Breast (tissue), 4 donors: ENCODE measurements around a stretch of chr16.

- PRO-cap, 3 experiments = no peak in any of the 3 experiments
- RRBS = no CpG with 5 or more reads among the region's 5 CpGs
Observed at GRCh38 chr16:23711728-23712245, 1.2 kb downstream of the ERN2 start.

- PRO-cap, 3 experiments = no peak in any of the 3 experiments
- RRBS = 2% methylated on average over 11 of the region's 65 CpGs
Observed at GRCh38 chr16:23836403-23837500, 969 bp downstream of the PRKCB start.

DNA sequence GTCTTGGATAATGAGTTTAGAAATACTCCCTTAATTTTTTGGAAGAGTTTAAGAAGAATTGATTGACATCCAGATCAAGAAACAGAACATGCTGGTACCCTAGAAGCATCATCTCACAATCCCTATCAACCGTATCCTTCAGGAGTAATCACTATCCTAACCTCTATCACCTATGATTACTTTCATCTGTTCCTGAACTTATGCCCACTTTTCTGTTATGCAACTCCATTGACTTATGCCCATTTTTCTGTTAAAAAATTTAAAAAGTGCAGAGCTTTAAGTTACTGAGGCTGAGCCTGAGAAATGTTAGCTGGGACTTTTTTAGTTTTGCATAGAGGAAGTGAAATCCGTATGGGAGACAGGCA, 16.8 kb downstream of the PRKCB start:
- PRO-cap, 3 experiments = no peak in any of the 3 experiments
- RRBS = no CpG with 5 or more reads among the region's 2 CpGs

- PRO-cap, 3 experiments = no peak in any of the 3 experiments
- RRBS = no CpG with 5 or more reads among the region's 8 CpGs
Observed at GRCh38 chr16:23904947-23905409, 69.2 kb downstream of the PRKCB start.

- PRO-cap, 3 experiments = no peak in any of the 3 experiments
- RRBS = no CpG with 5 or more reads among the region's 6 CpGs
Observed at GRCh38 chr16:24094044-24094967, 161.8 kb upstream of the CACNG3 start.

GRCh38 chr16:24571383-24572417, 32.3 kb downstream of the RBBP6 start:
- PRO-cap, 3 experiments = no peak in any of the 3 experiments
- RRBS = no CpG with 5 or more reads among the region's 9 CpGs

- PRO-cap, 3 experiments = no peak in any of the 3 experiments
- RRBS = no CpG with 5 or more reads among the region's 8 CpGs
Observed at GRCh38 chr16:24668453-24669032, 60.9 kb upstream of the TNRC6A start.

GRCh38 chr16:24769694-24770665, 40.5 kb downstream of the TNRC6A start:
- PRO-cap, 3 experiments = no peak in any of the 3 experiments
- RRBS = no CpG with 5 or more reads among the region's 9 CpGs

- PRO-cap, 3 experiments = no peak in any of the 3 experiments
- RRBS = no CpG with 5 or more reads among the region's 9 CpGs
Observed at GRCh38 chr16:24789878-24790775, 55.6 kb upstream of the SLC5A11 start.

GRCh38 chr16:25048474-25048952, 33.3 kb upstream of the ARHGAP17 start:
- PRO-cap, 3 experiments = peak in 2 of 3 experiments; most common plus-strand start chr16:25048855 (in 2); most common minus-strand start chr16:25048636 (in 1)
- RRBS = no CpG with 5 or more reads among the region's 11 CpGs

DNA sequence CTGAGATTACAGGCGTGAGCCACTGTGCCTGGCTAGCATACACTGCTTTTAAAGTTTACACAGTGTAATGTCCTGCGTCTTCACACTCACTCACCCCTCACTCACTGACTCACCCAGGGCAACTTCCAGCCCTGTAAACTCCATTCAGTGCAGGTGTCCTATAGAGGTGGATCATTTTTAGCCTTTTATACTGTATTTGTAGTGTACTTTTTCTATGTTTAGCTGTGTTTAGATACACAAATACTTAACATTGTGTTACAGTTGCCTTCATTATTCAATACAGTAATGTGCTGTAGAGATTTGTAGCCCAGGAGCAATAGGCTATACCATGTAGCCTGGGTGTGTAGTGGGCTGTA, 35.2 kb upstream of the ARHGAP17 start:
- PRO-cap, 3 experiments = no peak in any of the 3 experiments
- RRBS = no CpG with 5 or more reads among the region's 2 CpGs

DNA sequence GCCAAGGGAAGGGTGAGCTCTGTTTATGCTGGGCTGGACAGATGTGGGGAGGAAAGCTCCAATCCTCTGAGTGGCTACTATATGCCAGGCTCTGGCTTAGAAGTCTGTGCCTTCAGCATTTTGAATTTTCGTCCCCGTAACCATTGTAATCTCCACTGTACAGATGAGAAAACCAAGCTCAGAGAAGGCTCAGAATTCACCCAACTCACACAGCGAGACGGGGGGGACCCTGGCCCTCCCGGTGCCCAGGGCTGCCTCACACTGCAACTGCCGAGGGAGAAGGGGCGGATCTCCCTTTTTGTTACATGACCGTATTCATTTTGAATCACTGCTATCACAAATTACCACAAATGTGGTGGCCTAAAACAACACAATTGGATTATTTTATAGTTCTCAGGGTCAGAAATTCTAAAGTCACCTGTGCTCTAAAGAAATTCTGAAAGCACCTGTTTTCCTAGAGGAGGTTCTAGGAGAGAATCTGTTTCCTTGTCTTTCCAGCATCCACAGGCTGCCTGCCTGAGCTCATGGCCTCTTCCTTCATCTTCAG, 75.2 kb upstream of the C16orf82 start:
- PRO-cap, 3 experiments = no peak in any of the 3 experiments
- RRBS = no CpG with 5 or more reads among the region's 8 CpGs

DNA sequence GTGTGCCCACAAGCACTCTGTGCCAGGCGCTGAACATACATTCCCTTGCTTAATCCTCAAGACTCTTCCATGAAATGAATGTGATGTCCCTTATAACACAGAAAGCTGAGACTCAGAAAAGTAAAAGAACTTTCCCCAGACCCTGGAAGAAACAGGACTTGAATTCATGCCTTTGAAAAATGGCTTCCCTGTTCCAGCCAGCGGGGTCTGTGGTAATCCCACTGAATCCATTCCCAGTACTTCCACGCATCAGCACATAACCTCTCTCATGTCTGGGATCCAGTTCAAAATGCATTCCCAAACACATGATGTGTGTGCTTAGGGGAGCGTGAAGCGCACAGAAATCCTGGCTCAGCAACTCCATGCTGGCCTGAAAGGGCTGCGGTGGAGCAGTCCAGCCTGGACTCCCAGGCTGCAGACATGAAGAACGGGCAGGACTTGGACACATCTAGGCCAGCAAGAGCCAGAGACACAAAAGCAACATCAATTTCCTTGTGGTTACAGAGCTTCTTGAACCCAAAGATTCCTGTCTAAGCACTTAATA, 23.4 kb downstream of the NSMCE1 start:
- PRO-cap, 3 experiments = no peak in any of the 3 experiments
- RRBS = no CpG with 5 or more reads among the region's 7 CpGs

DNA sequence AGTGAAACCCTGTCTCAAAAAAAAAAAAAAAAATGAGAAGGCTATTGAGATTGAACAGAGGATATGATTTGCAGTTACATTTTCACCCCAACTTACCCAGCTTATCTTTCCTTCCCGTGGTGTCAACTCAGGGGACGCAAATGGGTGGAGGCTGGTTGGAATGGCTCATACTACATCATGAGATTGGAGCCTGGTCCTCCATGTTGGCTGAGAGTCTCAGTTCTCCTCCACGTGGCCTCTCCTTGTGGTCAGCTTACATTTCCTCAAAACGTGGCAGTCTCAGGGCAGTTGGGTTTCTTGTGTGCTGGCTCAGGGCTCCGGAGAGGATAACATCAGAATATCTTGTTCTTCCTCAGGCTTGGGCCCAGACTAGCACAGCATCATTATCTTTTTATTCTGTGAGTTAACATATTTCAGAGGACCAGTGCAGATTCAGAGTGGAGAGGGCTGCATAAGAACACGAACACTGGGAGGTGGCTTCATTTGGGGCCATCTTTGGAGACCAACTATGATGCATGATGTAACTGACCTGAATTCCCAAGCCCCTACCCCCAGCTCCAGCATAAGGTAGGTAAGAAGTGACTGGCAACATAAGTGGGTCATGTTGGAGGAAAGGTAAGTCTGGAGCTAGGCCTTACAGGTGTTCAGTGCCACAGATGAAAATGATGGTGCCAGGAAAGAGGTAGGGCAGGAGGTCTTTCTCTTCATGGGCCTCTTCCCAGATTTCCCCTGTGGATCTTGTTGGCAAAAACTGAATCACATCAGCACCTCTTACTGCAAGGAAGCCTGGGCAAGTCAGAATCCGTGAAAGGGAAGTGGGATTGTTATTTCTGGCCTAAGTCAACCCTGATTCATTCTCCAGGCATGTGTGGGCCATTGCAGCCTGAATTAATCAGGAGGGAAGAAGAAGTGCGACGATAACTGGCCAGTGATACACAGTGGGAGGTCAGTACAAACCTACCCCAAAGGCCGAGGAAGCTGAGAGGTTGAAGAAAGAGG, 17.5 kb upstream of the NSMCE1 start:
- PRO-cap, 3 experiments = no peak in any of the 3 experiments
- RRBS = no CpG with 5 or more reads among the region's 10 CpGs

- PRO-cap, 3 experiments = no peak in any of the 3 experiments
- RRBS = no CpG with 5 or more reads among the region's 12 CpGs
Observed at GRCh38 chr16:27366751-27367412, 35.1 kb upstream of the IL21R start.

- PRO-cap, 3 experiments = no peak in any of the 3 experiments
- RRBS = 67% methylated on average over 2 of the region's 7 CpGs
Observed at GRCh38 chr16:27374150-27374661, 27.8 kb upstream of the IL21R start.

- PRO-cap, 3 experiments = no peak in any of the 3 experiments
- RRBS = no CpG with 5 or more reads among the region's 19 CpGs
Observed at GRCh38 chr16:27627953-27629043, 78.4 kb downstream of the KATNIP start.

GRCh38 chr16:27698264-27698622, 148.3 kb downstream of the KATNIP start:
- PRO-cap, 3 experiments = no peak in any of the 3 experiments
- RRBS = no CpG with 5 or more reads among the region's 13 CpGs

DNA sequence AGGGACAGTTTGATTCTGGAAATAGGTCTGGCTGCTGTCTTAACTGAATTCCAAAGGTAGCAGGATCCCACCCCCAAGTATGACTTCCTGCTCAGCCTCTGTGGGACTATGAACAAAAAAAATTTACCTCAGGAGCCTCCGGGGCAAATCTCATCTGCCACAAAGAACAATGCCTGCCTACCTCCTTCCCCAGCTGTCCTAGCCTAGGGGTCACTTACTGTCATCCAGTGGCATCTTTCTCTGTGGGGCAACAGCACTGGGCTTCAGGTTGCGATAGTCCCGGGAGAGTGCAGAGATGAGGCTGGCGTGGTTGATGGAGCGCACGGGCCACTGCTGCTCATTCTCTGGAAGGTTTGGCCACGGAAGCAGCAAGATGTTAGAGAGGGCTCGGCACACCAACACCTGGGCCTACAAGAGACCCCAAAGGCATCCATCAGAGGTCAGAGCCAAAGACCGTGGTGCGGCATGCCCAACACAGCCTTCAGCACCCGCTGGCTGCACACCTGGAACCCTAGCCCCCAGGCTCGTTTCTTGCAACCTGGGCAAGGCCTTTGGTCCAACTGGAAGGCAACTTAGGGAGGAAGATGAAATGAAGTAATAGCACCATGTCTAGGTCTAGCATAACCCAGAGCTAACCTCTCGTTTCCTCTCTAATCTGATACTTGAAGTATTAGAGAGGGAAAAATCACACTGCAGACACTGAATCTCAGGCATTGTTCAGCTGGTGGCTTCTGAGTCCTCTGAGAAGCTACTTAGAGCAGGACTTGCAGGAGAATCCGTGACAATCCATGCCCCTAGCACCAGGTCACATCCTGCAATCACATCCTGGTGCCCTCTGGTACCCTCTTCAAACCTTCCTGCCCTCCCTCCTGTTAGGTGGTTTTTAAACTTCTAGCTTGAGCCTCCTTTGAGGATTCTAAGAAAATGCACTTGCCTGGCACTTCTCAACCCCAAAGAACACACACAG, 48.4 kb upstream of the GSG1L start:
- PRO-cap, 3 experiments = no peak in any of the 3 experiments
- RRBS = no CpG with 5 or more reads among the region's 14 CpGs

DNA sequence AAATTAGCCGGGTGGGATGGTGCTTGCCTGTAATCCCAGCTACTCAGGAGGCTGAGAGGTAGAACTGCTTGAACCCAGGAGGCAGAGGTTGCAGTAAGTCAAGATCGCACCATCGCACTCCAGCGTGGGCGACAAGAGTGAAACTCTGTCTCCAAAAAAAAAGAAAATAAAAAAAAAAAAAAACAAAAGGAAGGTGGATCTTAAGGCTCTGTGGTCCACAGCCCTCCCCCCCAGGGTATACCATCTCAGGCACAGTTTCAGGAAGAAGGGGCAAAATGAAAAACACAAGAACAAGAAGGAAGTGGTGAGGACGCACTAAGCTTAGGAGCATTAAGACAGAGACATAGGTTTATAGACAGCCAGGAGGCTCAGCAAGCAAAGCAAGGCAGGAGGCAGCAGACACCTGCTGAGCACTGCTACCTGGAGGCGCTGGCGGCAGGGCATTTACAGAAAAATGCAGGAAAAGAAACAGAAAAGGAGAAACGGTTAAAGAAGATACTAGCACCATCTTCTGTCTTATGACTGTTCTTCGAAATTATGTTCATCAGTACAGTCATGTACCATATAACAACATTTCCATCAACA, 62.8 kb downstream of the XPO6 start:
- PRO-cap, 3 experiments = no peak in any of the 3 experiments
- RRBS = no CpG with 5 or more reads among the region's 10 CpGs